A375 (cell line): ENCODE measurements around the gene ACTA2.

DNA sequence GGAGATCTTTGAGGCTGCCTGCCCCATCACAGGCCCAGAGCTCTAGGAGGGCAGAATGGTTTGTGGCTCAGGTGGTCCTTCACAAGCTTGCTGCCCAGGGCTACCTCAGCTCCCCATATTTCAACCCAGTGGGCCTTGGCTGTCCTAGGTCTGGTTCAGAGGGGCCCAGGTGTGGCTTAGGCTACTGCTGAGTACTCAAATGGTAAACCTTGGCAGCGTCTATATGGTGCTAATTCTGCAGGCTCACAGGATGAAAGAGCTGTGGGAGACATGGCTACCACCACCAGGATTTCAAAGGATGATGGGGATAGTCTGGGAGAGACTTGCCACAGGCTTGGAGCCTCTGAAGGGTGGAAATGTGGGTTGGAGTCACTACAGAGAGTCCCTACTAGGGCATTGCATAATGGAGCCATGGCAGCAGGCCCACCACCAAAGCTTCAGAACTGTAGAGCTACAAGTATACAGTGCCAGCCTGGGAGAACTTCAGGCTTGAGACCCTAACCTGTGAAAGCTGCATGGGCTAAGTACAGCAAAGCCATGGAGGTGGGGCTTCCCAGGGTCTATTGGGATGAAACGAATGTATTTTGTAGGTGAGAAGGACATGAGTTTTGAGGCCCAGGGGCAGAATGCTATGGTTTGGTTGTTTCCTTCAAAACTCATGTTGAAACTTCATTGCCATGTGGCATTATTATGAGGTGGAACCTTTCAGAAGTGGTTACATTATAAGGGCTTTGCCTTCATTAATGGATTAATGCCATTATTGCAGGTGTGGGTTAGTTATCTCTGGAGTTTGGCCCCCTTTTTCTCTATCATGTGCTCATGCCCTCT is 24.5 kb downstream of the PTEN start:
- RAMPAGE, long total RNA: no peak

DNA sequence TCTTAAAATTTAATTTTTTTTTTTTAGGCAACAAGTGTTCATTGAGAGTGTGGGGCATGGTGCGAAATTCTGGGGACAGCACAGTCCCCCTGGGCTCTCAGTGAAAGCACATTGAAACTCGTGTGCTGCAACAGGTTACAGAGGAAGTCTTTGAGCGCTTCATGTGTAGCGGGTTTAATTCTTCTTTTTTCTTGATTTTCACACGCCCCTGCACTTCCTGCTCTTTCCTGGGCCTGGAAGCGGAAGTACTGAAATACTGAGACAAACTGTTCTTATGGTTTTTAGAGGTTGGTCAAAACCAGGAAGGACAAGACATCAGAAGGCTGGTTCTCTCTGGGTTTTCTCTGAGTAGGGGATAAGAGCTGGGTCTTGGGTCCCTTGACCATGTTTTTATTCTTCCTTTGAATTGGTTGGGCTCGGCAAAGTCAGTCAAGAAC is 203.5 kb downstream of the PTEN start:
- RAMPAGE, long total RNA: no peak

DNA sequence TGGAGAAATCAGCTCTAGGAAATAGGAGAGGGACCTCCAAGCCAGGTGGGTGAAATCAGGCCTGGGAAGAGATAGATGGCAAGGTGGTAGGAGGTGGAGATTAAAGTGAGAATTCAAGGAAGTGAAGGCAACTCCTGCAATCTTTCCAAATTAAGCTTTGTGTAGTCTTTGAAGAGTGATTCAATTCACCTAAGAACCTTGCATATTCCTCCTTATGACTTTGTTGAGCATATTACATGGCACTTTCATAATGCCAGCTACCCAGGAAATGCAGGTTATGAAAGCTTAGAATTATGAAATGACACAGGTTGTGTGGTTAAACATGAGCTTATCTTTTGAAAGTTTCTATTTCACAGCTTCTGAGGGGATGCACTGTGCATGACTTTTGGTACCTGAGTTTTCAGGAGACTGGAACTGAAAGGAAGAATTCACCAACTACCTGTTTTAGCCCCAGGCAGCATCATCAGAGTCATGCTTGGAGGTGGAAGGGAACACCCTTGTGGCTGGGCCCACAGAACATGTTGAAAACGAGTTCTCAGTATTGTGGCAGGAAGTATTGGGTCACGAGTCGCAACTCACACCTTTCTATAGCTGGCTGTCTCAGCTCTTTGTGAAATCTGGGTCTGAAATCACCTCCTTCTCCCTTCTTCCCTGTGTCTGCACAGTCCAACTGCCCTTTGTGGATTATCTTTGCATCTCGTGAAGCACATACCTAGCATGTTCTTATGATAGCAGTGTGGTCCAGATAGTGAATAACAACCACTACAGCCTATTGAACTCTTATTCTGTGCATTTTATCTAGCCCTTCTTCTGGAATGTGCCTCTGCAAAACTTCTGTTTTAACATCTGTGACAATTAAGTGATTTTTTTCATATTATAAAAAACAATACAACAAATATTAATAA is 228.2 kb downstream of the PTEN start:
- RAMPAGE, long total RNA: no peak

DNA sequence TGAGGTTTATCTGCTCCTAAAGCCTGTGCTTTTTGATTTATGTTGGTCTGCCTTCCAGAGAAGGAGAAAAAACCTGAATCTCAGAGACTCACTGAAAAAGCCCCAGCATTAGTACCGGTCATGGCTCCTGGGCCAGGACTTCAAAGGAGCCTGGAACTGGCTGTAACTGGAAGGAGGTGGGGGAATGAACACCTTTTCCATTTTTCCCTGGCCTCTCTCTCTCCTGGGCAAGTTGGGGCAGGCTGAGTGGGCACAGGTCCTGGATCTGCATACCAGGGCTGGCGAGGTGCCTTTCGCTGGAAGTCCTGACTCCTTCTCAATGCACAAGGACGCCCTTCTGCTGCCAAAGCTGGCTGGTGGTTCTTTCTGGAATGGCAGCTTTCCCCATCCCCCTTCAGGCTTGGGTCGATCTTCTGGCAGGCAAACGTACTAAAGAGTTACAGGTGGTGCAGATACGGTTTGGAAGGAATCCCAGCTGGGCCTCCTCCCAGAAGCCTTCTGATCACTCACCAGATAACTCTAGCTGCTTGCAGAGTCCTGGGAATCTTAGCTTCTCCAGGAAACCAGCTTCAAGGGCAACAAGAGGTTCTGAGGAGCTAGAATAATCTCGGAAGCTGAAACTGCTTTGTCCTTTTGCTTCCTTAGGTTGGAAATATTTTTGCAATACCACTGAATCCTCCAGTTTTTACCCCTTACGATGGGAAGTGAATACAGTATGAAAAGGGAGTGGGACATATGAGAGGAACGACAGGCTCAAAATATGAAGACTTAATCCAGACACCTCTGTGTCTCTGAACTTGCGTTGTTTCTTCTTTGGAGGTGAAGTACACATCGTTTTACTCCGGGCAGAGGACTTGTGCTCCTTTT is 268.4 kb downstream of the PTEN start:
- RAMPAGE, long total RNA: no peak

DNA sequence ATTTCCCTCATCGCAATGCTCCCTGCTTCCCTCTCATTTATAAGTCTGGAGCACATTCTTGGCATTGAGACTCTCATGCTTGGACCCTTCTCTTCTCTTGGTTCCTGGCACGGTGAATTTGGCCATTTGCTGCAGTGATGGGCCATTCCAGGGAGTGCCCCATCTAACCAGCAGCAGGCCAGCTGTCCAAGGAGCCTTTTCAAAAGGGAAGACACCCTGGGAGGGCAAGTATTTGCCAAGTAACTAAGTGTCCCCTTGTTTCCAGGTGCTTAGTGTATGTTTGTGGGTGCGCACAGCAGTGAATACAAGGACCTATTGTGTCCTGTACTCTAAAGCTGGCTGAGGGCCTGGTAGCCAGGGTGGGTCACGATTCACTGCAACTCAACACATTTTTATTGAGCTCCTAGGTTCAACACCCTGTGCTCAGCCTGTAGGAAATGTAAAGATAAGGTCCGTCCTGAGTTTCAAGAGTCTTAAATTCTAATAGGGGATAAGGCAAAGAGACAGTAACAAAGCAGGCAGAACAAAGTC is 348.8 kb downstream of the RNLS start:
- RAMPAGE, long total RNA: no peak

GRCh38 chr10:88379591-88379970 is 203.5 kb downstream of the RNLS start:
- RAMPAGE, long total RNA: no peak

- RAMPAGE, long total RNA: no peak
Measured at GRCh38 chr10:88882618-88883049, 2.6 kb downstream of the STAMBPL1 start.

DNA sequence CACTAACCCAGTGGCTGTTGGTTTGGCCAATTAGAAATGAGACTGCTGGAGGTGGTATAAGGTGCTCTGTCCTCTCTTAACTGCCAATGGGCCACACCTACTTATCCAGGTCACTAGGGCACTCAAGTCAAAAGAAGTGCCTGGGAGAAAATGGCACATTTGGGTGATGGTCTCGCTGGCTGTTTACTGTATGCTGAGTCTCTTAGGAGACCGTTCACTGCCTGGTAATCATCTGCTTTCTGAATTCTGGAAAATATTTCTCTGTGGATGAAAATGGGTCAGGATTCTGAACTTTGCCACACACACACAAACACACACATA is 16.4 kb downstream of the STAMBPL1 start:
- RAMPAGE, long total RNA: no peak

DNA sequence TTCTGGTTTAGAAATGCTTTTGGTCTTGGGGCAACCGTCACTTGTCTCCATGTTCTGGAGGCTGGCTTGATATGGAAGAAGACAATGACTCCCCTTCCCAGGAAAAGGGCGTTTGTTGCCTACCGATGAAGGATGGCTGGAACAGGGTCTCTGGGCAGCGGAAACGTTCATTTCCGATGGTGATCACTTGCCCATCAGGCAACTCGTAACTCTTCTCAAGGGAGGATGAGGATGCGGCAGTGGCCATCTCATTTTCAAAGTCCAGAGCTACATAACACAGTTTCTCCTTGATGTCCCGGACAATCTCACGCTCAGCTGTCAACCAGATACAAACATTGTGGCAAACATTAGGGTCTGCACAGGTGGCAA is 13.2 kb downstream of the ACTA2 start:
- RAMPAGE, long total RNA: no peak

DNA sequence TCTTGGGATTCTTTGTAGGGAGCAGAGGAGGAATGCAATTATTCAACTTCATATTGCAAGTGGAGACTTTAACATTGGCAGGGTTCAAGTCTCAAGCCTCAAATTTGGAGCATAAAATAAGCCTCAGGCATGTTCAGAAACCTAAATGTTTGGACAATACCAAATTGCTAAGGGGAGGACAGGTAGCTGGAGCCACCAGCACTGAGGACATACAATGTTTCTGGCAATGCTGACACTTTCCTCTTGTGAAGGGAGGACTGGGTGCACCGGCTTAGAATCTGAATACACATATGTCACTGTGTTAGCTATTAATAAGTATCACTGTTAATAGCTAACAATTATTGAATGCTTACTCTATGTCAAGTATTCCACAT is 12.2 kb downstream of the ACTA2 start:
- RAMPAGE, long total RNA: no peak

DNA sequence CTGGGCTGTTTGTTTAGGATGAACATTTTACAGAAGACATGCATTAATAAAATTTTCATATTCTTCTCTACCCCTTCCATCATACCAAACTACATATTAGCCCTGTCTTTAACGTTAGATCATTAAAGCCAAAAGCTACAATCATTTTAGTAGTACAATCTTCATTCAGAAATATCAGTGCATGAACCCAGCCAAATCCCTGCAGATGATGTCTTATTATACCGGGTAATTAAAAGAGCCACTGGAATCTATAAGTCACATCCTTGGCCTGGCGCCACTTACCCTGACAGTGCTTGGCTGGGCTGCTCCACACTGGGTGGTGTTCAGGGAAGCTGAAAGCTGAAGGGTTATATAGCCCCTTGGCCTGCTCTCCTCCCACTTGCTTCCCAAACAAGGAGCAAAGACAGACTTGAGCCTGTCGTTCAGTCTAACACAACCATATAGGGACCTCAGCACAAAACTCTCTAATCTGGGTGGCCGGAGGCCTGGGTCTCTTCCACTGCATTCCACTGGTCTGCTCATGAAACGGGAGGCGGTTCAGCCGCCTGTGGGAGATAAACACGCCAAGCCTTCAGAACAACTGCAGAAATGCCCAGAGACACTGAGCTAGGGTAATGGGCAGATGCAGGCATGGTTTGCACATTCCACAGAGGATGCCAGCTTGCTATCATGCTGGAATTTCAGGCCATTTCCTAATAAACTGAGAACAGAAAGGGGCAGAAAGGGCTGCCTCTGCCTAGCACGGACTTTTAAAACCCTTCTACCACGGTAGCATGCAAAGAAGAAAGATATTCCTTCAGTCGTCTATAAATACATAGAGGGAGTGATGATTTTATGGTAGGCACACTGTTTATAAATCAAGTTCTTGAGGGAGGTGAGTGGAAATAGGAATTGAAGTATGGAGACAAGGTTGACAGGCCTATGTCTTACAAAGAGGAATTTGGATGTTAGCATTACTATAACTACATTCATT is at the start of gene ACTA2:
Gene ACTA2, minus strand, starts transcription at position 325 of the 973 bp plus-strand sequence.
- RAMPAGE, long total RNA: no peak

DNA sequence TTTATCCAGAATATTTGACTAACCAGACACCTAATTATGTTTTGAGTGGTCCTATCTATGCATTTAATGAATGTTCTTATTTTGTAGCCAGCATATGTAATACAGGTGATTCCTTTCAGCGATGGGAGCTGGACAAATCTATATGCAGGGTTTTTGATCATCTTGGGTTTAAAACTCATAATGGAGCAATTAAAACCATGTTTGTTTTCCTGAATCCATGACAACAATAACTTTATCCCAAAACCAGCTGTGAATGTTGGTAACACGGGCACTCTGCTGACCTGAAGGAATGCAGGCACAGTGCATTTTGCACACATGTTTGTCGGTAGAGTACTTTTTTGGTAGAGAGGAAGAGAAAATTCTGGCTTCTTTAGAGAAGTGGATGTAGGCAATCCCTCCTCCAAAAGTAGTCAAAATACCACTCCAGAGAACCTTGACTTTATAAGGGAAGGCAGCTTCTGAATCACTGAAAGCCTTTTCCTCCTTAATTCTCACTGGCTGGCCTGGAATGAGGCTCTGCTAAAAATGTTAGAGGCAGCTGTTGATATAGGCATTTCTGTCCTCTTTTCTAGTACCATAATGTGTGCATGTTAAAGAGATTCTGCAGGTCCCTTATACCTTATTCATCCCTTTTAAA is 15.8 kb upstream of the ACTA2 start:
- RAMPAGE, long total RNA: no peak

DNA sequence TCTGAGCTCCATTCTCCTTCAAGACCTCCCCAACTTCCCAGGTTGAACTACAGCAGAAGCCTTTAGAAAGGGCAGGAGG is 427 bp upstream of the FAS start:
- RAMPAGE, long total RNA: no peak

DNA sequence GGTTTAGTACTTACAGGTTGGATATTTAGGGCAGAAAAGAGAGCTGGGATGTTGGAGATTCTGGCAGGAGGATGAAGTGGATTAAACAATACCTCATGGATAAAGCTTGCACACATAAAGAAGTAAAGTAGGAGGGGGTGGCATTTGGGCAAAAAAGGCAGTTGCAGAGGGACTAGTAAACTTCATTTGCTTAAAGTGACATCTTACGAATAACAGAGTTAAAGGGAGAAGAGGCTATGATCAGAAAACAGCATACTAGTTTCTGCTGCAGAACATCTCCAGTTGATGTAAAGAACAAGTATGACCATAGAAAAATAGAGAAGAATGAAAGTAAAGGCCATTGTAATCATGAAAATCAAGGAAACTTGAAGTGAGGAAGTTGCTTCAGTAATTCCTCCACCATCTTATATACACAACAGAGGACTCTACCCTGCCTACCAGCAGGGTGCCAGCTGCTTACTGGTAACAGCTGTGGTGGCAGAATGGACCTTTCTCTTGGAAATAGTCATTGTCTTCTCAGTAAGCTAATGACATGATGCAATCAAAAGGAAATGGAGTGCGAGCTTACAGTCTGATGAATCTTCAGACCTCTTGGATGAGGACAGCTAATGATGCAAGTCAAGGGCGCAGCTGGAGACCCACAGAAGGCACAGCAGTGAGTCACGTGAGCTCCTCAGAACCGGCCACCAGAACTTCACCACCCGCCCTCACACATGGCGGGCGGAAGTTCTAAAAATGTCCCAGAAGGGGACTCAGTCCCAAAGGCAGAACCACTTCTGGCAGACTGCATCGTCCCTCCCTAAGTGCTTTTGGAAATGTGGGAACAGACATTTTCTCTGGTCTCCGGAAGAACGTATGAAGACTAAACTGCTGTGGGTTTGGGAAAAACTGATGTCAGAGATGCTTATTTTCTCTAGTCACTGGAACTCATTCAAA is 96.1 kb downstream of the FAS start:
- RAMPAGE, long total RNA: no peak

GRCh38 chr10:89115169-89115653 is 91.9 kb downstream of the CH25H start:
- RAMPAGE, long total RNA: no peak

- RAMPAGE, long total RNA: no peak
Measured at GRCh38 chr10:89116240-89116600, 90.9 kb downstream of the CH25H start.

DNA sequence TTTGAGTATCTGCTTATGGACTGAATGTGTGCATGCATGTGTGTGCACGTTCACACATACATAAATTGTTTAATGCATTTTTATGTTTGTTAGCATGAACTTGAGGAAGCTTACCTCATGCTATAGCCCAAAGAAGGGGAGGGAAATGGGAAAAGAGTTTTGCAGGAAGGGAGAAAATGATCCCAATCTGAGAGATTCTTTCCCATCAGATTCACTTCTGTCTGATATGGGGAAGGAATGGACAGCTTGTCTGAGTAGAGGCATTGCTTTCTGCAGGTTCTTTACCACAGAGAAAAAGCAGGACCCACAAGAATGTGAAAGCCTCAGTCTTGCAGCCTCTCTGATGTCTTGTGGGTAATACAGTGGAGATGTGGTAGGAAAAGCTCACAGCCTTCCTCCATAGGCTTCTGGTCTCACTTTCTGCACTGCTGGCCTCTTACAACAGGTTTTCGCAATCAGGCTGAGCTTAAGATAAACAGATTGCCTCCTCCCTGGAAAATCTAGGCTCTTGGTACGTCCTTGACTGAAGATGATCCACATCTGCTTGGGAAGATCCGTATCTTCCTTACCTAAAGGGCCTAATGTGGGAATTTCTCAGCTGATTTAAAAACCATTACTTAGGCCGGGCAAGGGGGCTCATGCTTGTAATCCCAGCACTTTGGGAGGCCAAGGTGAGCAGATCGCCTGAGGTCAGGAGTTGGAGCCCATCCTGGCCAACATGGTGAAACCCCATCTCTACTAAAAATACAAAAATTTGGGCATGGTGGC is 592 bp downstream of the IFIT1 start:
- RAMPAGE, long total RNA: no peak

GRCh38 chr10:89431916-89432551 is 17.7 kb downstream of the IFIT5 start:
- RAMPAGE, long total RNA: no peak

- RAMPAGE, long total RNA: no peak
Measured at GRCh38 chr10:89515230-89515825, 20.1 kb downstream of the SLC16A12 start.

DNA sequence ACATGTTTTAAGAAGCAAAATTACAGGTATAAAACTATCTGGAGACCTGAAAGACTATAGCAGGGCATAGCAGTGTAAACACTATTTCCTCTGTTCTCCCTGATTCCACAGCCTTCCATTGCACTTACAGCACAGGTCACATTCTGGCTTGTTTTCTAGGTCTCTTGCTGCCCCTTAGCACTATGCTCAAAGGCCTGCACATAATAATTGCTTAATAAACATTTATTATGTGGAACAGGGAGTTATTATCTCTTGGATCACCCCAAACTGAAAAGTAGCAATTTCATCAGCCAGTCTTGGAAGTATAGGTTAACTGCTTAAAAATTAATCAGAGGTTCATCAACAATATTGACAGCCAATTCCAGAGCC is 43.3 kb downstream of the PANK1 start:
- RAMPAGE, long total RNA: no peak